Skeletal muscle satellite cell (primary cell): ENCODE measurements around a stretch of chr9.

GRCh38 chr9:112831937-112832270 is 58.8 kb downstream of the SLC46A2 start:
- CAGE, long polyA plus RNA, result no peak

- CAGE, long polyA plus RNA, result no peak
These were observed 3.8 kb downstream of the ALAD start for GRCh38 chr9:113397082-113397873.

DNA sequence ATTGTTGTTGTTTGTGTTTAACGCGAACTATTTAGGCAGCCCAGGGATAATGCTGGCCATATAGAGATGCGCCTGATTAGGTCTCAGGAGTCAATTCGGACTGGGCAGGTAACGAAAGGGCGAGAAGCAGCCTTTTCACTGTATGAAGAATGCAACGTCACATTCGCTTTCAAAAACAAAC is 374 bp downstream of the C9orf43 start:
- CAGE, long polyA plus RNA, result no peak

- CAGE, long polyA plus RNA, result no peak
These were observed 24.9 kb downstream of the RGS3 start for GRCh38 chr9:113488166-113489013.

- CAGE, long polyA plus RNA, result no peak
These were observed 37.9 kb downstream of the RGS3 start for GRCh38 chr9:113501022-113502183.

DNA sequence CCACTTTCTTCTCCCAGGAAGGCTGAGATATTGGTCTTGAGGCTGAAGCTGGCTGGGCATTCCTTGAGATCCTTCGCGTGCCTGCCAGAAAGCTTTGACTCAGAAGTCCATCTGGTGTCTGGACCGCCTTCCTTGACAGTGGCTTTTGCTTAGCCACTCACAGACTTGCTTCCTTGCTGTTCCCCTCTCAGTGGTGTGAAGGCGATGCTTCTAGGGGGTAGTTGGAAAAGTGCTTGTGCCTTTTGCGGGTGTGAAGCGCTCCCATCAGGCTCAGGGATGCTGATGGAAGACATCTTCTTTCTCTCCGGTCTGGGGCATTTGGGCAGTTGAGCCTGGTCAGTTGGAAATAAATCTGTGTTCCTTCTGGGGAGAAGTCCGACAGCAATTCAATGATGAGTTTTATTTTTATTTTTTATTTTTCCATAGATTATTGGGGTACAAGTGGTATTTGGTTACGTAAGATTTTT is 46.0 kb downstream of the RGS3 start:
- CAGE, long polyA plus RNA, result no peak

- CAGE, long polyA plus RNA, result no peak
These were observed 54.6 kb downstream of the RGS3 start for GRCh38 chr9:113518111-113518544.

DNA sequence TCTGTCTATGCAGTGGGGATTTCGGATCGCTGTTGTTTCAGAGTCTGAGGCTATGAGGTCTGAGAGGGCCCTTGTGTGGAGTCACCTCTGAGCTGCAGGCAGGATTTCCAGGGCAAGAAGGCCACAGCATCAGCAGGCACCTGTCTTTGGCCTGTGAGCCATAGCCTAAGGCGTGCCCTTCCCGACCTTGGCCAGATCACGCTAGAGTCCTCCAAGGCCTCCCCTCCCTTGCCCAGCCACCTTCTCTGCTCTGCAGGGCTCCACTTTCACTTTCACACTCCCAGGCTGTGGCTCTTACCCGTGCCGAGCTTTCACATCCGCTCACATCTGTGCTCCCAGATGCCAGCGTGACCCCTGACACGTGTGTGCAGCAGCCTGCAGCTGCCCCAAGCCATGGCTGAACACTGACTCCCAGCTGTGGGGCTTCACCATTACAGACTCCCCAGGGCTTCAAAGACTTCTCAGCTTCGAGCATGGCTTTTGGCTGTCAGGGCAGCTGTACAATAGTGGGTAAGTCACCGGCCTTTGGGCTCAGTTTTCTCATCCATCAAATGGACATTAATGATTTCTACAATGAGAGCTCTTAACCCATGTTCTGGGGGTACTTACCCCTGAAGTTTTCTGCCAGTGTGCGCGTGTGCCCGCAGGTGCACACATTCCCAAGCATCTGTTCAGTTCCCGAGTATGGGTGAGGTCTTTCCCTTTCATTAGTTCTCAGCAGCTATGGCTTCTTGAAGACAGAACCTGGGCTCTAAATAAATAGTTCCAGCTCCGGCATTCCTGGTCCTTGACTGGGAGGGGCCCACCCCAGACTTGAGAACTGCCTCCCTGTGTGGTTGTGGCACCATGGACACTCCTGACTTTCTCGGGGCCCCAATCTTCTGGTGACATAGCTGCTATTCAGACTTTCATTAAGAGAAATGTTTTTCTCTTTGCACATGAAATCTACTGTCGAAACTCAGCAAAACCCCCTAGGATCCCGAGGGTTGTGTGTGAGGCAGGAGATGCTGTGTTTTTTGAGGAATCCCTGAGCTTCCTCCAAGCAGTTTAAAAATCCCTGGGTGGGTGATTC is 118.5 kb downstream of the RGS3 start:
- CAGE, long polyA plus RNA, result no peak

DNA sequence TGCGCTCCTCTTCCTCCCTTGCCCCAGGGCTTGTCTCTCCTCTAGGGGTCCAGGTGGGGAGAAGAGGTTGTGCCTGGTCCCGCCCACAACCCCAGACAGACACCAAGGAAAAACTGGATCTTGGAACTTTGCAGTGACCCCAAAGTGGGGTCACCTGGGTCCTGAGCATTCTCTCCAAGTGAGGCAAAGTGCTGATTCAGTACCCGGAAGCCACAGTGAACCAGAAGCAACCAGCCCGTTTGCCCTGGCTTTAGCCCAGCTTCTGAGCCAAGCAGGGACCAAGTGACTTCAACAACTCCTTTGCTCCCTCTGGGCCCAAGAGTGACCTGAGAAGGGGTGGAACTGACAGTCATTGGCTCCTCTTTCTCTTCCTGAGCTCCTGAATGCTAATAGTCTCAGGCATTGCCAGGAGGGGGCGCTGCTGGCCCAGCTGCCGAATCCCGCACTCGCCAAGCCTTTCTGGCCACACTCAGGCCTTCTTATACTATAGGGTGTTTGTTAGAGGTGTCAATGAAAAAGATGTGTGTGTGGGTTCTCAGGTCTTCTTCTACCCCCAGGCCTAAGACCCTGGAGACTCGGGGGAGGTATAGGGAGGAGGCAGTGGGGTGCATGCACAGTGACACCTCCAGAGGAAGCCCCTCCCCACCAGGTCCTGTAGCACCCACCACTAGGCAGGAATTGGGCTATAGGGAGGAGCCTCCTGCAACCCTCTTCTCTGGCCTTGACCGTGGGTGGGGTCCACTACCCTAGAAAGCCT is 128.1 kb downstream of the RGS3 start:
- CAGE, long polyA plus RNA, result no peak

GRCh38 chr9:113675382-113676034 is 200.6 kb upstream of the ZNF618 start:
- CAGE, long polyA plus RNA, result no peak

DNA sequence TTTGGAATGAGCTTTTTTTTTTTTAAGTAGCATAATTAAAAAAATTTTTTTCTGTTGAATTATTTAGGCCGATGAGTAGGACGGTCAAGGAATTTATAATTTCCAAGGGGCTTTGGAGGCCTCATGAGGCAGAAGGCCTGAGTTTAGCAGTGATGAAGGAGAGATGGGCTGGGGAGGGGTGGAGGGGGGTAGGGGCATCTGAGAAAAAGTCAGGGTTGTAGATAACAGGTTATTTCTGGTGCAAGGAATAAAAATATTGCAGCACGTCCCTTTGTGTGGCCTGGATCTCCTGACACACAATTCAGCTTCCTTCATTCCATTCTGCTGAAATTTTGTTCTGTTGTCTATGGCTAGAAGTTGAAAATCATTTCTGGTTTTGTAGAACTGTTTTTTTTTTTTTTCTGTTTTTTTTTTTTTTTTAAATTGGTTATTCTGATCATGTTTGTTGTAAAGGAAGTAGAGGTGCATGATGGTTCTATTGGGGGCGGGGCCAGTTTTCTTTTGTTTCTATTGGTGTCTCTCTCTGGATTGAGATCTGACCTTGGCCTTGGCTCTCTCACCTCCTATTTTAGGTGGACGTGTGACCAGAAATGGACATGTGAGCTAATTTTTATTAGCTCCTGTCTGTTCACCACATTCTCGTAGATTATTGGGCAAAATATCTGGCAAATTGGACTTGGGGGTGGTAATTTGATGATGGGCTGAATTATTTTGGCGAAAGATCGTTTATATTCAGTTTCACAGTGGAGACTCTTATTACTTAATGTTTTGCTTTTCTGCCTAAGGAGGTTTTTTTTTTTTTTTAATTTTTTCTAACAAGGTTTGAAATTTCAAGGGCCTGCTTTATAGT is 3.1 kb downstream of the ZNF618 start:
- CAGE, long polyA plus RNA, result no peak

- CAGE, long polyA plus RNA, result no peak
These were observed 703 bp downstream of the KIF12 start for GRCh38 chr9:114097993-114099184.

DNA sequence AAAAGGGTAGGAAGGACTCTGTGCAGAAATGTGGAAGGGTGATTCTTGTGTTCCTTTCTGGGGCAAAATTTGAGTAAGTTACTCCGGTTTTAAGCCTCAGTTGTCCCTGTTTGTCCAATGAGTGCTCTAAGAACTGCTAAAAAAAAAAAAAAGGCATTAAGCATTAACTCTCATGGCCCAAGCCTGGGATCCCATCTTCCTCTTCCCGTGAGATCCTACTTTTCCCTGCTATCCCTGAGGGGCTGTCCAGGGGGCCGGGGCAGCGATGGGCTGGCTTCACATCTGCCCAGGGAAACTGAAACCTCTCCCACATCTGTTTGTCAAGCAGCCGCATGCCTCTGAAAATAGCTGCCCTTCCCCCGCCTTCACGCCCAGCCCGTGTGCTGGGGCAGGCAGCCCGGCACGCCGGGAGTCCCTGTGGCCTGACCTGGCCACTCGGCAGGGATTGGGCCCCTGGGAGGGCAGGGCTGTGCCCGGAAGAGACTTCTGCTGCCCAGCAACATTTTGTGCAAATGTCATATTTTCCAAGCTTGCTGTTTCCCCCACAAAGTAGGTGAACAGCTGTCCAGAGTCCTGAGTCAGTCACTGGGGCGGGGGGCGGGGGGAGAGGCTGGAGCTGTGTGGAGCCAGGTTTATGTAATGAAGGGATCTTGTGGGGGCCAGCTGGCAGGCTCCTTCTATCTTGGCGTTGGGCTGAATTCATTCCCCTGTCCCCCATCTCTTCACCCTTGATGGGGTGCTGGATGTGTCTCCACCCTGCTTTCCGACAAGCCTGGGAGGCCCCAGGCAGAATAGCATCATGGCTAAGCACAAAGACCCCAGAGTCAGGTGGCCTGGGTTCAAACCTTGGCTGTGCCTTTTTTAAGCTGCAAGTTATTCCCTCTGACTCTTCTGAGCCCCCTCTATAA is 8.2 kb downstream of the COL27A1 start:
- CAGE, long polyA plus RNA, result no peak

DNA sequence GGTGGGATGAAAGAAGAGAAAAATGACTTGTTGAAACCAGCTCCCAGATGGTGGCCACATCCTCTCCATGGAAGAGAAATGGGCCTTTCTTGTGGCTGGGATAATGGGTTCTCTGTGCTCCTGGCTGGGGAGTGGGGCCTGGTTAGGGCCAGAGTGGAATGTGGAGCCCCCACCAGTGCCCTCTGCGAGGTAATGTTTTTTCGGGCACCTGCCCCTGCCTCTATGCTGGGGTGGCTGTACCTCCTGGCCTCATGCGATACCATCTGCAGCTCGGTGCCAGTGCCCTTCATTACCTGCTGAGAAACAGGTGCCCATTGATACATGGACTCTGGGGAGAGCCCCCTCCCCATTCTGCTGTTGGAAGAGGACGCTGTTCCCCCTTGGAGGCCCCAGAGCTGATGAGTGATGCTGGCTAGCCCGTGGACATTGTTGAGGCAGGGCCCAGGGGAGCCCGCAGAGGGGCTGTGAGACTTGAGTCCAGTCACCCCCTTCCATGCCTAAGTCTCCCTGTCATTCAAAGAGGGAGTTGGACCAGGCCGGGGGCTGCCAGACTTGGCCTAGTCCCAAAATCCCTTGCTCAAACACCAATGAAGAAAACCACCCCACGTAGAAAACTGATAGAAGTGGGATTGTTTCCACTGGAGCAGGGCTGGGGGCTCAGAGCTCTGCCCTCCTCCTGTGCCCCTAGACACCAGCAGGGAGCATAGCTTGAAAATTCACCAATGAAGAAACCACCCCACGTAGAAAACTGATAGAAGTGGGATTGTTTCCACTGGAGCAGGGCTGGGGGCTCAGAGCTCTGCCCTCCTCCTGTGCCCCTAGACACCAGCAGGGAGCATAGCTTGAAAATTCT is 55.1 kb upstream of the ORM1 start:
- CAGE, long polyA plus RNA, result no peak

GRCh38 chr9:114331011-114331483 is 1.4 kb downstream of the ORM2 start:
- CAGE, long polyA plus RNA, result no peak

GRCh38 chr9:114348506-114349580 is 19.2 kb downstream of the ORM2 start:
- CAGE, long polyA plus RNA, result no peak

GRCh38 chr9:114361588-114362084 is 26.1 kb downstream of the AKNA start:
- CAGE, long polyA plus RNA, result no peak

GRCh38 chr9:114392577-114393069 is 4.8 kb upstream of the AKNA start:
- CAGE, long polyA plus RNA, result no peak

DNA sequence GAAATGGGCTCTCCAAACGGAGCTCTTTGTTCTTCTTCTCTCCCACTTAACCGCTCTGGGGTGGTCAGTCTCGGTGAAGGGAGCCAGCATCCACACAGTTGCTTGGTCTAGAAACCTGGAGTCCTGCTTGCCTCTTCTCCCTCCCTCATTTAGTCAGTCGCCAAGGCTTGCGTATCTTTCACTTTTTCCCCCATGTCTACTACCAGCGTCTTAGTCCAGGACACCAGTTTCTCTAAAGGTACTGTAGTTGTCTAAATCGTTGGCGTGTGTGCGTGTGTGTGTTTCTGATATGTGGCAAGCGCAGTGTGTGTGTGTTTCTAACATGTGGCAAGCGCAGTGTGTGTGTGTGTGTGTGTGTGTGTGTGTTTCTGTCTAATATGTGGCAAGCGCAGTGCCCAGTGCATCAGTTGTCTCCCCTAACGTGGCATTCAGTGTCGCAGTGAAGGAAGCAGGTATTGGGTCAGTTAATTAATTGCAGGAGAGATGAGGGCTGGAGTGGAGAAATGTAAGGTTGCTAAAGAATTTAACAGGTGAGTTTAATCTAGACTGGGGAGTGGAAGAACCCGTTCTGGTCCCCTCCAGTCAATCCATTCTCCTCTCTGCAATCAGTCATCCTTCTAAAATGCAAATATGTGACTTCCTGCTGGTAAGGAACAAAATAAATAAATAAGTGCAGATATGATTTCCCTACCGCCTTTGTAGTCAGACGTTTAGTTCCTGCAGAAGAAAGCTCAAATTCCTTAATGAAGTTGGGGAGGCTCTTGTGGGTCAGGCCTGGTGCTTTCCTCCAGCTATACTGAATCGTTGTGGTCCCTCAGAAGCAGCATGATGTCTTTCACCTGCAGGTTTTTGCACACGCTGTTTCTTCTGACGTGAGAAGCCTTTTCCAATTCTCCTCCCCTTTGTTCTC is 861 bp downstream of the ATP6V1G1 start:
- CAGE, long polyA plus RNA, result no peak

DNA sequence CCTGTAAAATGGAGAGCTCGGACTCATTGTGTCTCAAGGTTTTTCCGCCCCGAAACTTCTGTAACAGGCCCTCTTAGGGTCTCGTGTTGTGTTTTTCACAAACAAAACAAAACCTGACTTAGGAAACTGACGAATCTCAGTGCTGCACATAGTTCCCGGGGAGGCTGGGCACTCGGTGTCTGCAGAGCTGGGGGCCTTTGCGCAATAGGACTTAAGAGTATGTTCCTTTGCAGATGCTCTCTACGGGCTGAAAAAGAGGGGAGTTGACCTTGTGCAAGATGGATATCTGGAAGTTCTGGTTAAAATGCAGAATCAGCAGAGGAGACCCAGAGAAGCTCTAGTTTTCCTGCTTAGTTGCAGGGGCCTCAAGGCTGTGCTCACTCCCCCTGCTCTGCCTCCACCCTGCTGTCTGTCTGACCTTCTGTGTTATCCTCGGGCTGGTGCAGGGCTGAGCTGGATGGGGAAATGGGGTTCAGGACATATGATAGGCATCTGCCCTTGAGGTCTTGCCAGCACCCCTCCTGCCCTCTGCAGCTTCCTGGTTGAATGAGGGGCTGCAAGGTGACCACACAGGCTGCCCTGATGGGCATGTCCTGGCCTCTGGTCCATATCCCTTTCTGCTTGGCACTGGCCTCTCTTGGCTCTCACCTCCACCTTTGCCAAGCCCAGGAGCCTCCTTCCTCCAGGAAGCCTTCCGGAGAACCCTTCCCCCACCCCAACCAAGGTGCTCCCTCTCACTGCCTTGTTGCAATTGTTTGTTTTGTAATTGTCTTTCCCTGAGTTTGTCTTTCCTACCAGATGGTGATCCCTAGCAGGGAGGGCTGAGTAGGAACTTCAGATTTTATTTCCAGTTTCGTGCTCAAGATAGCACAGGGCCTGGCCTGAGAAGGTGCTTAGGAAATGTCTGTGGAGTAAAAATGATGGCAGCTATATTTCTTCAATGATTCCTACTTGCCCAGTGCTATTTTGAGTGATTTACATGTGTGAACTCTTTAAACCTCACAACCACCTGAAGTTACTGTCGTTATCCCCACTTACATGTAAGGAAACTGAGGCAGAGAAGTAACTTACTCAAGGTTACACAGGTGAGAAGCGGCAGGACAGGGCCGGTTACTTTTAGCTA is 1.3 kb downstream of the TMEM268 start:
- CAGE, long polyA plus RNA, result no peak